ENCODE results near the genes KRTAP10-10 and KRTAP12-1.

- PRO-cap = no peak
These were observed 16.2 kb downstream of the CSTB start for GRCh38 chr21:43759770-43760426.

GRCh38 chr21:43771506-43772143 is 4.5 kb downstream of the CSTB start:
- PRO-cap = no peak

DNA sequence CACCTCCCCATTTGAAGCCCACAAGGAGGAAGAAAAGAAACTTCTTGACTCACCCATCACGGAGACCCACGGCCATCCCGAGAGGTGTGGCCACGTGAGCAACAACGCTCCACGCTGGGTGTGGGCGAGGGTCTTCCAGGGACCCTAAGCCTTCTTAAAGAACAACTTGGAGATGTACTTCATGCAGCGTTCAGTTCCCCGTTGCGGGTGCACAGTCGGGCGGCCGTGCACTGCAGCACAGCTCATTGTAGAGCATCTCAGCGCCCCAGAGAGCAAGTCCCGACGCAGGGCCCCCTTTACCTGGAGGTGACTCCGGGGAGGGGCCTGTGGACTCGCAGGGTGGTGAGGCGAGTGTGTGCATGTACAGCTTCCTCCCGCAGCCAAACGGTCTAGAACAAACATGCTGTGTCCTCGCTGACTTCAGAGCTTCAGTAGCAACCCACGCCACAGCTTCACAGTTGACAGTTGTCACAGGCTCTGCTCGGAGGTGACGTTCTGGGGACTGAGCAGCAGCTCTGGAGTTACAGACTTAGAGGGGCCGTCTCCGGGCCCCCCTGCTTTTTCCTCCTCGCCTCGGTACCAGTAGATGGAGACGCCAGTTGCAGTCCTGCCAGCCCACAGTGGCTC is 19.5 kb downstream of the RRP1 start:
- PRO-cap = no peak

DNA sequence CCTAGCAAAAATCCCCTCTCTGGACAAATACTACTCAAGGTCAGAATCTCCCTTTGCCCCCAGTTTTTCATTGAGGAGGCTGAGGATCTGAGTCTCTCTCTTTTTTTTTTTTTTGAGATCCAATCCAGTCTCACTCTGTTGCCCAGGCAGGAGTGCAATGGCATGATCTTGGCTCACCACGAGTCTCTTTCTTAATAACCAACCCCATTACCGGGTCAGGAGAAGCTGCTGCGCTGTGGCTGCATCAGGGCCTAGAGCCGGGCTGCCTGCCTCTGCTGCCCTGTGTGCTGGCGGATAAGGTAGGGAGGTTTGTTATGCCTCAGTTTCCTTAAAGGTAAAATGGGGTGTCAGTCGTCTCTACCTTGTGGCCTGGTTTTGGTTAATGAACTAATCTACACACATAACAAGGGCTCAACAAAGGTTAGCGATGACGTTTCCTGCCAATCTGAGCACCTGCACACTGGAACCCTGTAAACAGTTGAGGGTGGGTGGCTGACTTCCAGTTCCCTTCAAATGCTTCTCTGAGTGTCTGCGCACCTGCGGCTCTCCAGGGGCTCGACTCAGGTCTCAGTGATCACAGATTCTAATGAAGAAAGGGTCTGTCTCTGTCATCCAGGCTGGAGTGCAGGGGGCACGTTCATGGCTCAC is 3.5 kb upstream of the AGPAT3 start:
- PRO-cap = bidirectional peak, plus-strand start at position 512 of the sequence, minus-strand start at position 377 of the sequence

DNA sequence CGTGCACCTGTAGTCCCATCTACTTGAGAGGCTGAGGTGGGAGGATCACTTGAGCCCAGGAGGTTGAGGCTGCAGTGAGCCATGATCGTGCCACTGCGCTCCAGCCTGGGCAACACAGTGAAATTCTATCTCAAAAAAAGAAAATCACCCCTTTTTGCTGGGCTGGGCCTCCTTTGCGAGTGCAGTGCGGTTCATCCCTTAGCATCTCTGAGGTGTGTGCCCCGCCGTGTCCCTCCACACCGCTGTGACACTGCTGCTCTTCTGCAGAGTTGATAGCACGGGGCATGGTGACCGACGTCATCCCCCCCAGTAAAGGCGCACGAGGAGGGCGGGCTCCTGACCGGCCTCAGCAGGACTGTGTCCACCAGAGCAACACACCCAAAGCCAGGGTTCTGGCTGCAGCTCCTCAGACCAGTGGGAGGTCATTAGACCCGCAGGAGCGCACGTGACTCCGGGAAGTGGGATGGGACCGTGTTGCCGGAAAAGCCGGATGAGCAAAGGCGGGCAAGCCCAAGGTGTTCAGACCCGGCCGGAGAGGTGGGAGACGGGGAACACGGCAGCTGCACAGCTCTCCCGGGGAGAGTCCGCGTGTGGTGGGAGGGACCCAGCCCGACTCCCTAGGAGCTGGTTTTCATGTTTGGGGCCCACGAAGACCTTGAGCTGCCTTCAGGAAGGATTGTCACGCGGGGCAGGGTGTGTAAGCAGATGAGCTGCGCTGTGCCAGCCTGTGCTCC is 20.8 kb upstream of the TRAPPC10 start:
- PRO-cap = no peak

DNA sequence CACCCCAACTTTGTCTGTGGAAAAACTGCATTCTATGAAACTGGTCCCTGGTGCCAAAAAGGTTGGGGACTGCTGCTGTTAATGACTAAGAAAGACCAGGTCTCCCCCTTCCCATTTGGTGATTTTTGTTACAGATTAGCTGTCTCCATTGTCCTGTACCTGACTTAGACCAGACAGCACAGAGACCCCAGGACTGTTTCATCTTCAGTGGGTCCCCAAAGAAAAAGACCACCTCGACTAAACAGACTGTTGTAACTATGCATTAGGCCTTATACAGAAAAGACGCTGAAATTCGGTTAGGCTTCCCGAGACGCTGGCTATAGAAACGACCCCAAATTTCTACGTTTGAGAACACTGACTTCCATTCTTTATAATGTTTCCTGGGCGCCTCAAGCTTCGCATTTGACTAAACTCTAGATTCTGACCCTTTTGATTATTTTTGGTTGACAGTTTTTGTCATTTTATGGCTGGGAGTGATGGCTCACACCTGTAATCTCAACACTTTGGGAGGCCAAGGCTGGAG is 1.1 kb upstream of the TRAPPC10 start:
- PRO-cap = no peak

- PRO-cap = no peak
These were observed 17.6 kb downstream of the TRAPPC10 start for GRCh38 chr21:44029541-44030211.

GRCh38 chr21:44059562-44060129 is 47.5 kb downstream of the TRAPPC10 start:
- PRO-cap = no peak

DNA sequence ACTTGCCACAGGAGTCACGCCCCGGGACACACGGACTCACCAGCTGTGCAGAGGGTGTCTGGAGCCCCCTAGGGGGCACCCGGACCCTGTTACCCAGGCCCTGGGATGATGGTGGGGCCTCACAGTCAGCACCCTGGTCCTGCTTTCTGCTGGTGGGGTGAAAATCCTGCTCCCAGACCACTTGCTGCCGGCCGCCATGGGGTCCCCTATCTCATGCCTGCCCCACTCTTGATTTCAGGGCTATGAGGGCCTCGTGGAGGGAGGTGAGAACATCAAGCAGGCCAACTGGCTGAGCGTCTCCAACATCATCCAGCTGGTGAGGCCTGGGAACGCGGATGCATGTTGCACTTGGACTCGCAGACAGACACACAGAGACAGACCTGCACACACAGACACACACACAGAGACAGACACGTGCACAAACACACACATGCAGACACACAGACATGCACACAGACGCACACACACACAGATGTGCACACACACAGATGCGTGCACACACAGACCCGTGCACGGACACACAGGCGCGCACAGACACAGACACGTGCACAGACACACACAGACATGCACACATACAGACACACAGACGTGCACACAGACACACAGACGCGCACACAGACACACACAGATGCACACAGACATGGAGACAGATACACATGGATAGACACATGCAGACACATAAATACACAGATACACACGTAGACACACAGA is 11.1 kb downstream of the PFKL start:
- PRO-cap = no peak

- PRO-cap = no peak
These were observed 27.4 kb downstream of the LRRC3 start for GRCh38 chr21:44482596-44483159.

GRCh38 chr21:44484824-44485986 is 29.9 kb downstream of the LRRC3 start:
- PRO-cap = unidirectional peak, plus-strand start at chr21:44485672

- PRO-cap = no peak
These were observed 1.3 kb downstream of the KRTAP10-4 start for GRCh38 chr21:44574827-44575276.

DNA sequence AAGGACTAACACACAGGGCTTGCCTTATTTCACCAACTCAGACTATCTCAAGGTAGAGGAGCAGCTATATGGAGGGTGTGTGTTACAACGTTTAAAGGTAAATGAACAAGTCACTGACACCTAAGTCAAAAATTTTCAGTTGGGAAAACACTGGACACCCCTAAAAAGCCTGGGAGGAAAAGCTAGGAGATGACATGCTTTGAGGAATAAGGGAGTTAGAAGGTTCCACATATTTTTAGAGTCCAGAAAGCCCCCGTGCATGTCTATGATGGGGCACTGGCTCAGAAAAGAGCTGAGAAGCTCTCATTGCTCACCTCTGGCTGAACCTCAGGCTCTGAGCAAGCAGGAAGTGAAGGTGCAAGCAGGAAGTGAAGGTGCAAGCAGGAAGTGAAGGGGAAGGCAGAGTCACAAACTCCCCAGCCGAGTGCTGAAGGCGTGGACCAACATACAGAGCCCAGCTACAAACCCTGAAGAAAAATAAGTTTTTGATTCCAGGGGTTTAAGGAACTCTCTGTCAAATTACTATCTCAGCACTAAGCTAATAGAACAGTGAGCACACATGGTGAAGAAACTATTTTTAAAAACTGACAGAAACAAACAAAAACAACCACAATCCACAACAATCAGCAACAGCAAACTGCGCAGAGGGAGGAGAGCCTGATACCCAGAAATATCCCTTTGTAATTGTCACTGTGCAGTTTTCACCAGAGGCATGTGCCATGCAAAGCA is 7.0 kb downstream of the KRTAP10-8 start:
- PRO-cap = bidirectional peak, plus-strand start at position 419 of the sequence, minus-strand start at position 322 of the sequence

DNA sequence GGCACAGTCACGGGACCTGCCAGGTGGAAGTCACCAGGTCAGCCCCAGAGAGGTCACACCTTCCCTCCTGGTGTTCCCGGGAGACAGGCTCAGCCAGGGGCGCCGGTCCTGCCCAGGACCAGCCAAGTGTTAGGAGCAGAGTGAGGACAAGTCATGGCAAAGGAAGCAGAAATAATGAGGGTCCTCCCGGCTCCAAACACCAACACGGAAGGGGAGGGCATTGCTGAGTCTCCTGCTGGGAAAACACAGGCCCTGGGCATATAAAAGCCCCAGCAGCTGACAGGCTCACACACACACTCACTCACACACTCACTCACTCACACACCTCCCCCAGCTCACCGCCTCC is at the start of gene KRTAP10-10:
TSS of gene KRTAP10-10 (plus strand) at position 295 of the 346 bp plus-strand sequence.
- PRO-cap = no peak

GRCh38 chr21:44681920-44682457 is at the start of gene KRTAP12-1:
Gene KRTAP12-1, minus strand, starts transcription at chr21:44682163.
- PRO-cap = no peak

DNA sequence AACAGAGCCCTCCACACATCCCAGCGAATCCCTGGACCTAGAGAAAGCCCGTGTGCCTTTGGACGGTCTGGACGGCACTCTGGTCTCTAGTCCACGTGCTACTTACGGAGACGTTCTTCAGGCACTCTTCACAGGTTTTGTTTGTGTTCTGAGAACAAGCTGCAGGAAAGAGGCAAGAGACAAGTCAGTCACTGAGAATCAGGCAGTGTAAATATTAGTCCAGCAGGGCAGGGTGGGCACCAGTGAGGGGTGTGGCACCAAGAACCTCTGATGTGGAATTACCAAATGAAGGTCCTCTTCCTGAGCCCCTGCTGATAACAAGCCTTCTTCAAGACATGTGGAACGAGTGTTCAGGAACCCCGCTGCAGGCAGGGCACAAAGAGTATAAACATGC is 8.2 kb downstream of the PTTG1IP start:
- PRO-cap = no peak

DNA sequence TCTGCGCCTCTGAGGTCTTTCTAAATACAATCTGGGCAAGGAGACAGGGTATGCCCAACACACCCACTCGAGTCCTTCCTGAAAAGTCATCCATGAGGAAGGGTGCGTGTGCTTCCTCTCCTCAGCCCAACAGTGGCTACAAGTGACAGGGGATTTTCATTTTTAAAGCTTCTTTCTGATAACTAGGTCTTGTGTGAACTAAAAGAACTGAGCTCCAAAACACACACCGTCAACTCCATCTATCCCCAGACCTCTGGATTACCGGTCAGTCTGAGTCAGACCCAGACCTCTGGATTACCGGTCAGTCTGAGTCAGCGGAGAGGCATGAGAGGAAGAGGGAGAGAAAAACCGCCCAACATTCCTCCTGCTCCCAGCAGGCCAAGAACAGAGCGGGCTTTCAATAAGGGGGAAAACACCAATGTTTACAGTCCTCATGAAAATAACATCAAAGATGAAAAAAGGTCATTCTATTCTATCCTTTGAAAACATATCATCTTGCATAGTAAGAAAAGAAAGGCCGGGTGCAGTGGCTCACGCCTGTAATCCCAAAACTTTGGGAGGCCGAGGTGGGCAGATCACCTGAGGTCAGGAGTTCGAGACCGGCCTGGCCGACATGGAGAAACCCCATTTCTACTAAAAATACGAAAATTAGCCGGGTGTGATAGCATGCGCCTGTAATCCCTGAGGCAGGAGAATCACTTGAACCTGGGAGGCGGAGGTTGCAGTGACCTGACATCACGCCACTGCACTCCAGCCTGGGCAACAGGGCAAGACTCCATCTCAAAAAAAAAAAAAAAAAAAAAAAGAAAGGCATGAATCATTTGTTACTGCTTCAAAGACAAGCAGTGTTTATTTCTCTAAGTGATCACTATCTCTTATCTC is 3.5 kb downstream of the PTTG1IP start:
- PRO-cap = unidirectional peak, minus-strand start at position 255 of the sequence

- PRO-cap = no peak
These were observed 20.6 kb upstream of the PTTG1IP start for GRCh38 chr21:44894042-44894497.

- PRO-cap = no peak
These were observed 12.3 kb downstream of the ITGB2 start for GRCh38 chr21:44908392-44908899.

DNA sequence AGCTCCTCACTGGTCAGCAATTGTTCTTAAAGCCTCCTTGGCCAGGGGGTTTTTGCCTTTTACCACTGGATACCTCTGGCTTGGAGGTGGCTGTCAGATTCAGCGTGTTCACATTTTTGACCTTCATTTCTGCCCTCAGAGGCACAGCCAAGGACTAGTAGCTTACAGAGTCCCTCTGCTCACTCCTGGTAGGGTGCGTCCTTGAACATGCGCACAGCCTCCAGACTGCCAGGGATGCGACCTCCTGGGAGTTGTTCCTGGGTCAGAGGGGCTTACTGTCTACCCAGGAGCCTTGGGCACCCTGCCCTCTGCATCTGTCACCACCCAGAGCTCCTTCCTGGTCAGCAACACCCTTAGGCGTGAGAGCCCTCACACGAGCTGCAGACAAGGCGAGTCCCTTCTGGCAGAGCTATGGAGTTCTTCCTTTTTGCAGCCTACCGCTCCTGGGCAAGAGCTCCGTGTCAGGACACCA is 1.7 kb downstream of the SLX9 start:
- PRO-cap = no peak